OCI-LY7 (cell line): ENCODE measurements around a stretch of chr10.

DNA sequence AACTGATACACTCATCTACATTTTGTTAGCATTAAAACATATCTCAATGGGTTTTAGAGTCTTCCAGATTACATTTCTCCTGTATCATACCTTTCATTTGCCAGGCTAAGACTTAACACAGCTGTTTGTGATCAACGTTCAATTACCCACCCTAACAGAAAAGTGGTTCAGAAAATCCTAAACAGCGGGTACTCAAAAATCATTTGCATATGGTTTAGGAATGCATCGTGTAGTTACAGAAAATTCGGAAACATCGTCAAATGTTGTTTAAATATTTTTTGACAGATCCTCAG lies 84.8 kb upstream of the NEBL start:
- PRO-cap: no peak
- RAMPAGE, long total RNA: no peak

DNA sequence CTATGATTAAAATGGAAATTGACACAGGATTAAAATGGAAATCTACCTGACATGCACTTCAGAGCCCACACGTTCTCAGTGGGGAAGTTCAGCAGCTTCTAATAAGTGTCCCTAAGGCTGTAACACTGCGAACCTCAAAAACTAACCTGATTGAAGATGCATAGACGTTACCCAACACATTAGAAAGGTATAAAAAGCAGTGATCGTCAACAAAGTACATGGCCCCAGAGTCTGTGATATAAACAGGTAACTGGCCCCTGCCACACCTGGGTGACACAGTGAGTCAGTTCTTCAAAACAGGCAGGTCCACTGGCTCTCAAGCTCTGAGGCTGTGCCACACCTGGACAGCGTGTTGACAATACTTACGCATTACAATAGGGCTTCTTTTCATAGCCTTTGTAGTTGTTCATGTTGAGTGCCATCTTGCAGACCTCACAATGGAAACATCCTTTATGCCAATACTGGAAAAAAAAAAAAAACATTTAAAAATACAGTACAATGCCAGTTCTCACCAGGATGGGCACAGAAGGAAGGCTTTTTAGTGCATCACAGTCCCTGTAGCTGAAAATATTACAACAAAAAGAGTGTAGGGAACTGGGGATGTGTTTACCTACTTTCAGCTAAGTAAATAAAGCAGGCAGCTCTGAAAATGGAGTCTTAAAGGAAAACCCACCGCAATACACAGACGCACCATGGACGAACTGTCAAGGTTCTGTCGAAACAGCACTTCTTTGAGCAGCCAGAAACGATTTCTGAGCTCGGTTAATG lies 275.1 kb upstream of the NEBL start:
- PRO-cap: no peak
- RAMPAGE, long total RNA: no peak

GRCh38 chr10:21334923-21335494 lies 190.5 kb downstream of the SKIDA1 start:
- PRO-cap: no peak
- RAMPAGE, long total RNA: no peak

- PRO-cap: no peak
- RAMPAGE, long total RNA: no peak
These were observed 189.1 kb downstream of the SKIDA1 start for GRCh38 chr10:21336408-21336848.

- PRO-cap: no peak
- RAMPAGE, long total RNA: no peak
These were observed 175.0 kb downstream of the SKIDA1 start for GRCh38 chr10:21350467-21350842.

- PRO-cap: no peak
- RAMPAGE, long total RNA: no peak
These were observed 7.9 kb downstream of the SKIDA1 start for GRCh38 chr10:21517587-21518030.

DNA sequence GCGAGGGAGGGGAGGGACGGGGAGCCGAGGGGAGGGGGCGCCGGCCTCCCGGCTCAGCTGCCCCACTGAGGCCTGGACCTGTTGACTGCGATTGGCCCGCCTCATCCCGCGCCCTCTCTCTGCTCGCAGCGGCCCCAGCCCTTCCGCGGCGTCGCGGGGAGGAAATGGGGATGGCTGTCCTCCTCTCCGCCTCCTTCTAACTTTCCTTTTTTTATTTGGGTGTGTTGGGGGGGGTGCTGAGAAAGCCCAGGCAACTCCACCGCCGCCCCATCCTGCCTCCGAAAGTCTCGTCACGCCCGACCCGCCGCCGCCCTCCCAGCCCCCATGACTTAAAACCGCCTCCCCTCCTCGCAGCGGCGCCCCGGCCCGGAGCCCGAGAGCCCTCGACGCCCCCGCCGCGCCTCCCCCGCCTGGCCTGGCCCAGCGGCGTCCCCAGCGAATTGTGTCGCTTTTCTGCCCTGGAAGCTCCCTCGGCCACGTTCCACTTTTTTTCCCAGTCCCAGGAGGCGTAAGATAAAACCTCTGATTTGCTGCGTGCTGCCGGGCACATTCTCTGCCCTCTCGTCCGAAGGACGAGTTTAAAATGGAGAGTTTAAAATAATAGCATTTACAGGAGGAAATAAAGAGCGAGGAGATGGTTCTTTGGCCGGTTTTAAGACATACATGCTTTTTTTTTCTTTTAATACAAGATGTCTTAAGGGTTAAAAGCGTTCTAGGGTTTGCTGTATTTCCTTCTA lies 899 bp upstream of the SKIDA1 start:
- PRO-cap: no peak
- RAMPAGE, long total RNA: no peak

DNA sequence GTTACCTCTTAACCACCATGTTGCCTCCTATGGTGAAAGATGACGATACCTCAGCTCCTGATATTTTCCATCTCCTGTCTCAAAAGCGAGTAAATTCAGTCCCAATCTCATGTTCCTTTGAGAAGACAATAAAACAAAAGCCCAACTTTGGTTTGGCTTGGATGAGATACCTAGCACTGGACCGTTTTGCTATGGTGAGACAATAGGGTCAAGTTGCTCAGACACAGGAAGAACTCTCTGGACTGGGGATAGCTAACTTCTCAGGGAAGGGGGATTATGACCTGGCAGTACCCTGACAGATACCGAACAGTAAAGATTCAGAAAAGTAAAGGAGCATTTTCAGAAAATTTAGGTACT lies 10.1 kb downstream of the MLLT10 start:
- PRO-cap: no peak
- RAMPAGE, long total RNA: no peak

DNA sequence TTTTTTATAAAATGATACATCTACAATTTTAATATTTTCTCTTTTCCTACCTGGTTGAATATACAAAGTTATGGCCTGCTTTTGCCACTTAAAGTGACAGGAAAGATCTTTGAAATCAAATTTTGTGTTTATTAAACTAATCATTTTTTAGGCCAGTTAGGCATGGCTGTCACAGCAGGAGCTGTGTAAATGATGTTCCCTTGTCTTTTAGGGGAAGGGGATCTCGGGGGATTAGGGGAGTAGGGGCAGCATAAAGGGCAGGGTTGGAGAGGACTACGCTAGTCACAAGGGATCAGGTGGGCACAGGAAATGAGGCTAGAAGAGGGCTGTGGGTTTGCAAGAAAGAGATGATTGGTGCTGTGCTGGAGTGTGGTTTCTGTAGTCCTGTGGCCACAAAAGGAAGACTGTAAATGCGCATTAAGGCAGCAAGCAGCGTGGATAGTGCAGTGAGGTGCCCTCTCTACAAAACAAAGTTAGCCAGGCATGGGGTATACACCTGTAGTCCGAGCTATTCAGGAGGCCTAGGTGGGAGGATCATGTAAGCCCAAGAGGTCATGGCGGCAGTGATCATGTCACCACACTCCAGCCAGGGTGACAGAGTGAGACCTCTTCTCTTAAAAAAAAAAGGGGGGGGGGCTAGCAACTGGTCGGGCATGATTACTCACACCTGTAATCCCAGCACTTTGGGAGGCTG lies 212.0 kb downstream of the MLLT10 start:
- PRO-cap: no peak
- RAMPAGE, long total RNA: no peak

DNA sequence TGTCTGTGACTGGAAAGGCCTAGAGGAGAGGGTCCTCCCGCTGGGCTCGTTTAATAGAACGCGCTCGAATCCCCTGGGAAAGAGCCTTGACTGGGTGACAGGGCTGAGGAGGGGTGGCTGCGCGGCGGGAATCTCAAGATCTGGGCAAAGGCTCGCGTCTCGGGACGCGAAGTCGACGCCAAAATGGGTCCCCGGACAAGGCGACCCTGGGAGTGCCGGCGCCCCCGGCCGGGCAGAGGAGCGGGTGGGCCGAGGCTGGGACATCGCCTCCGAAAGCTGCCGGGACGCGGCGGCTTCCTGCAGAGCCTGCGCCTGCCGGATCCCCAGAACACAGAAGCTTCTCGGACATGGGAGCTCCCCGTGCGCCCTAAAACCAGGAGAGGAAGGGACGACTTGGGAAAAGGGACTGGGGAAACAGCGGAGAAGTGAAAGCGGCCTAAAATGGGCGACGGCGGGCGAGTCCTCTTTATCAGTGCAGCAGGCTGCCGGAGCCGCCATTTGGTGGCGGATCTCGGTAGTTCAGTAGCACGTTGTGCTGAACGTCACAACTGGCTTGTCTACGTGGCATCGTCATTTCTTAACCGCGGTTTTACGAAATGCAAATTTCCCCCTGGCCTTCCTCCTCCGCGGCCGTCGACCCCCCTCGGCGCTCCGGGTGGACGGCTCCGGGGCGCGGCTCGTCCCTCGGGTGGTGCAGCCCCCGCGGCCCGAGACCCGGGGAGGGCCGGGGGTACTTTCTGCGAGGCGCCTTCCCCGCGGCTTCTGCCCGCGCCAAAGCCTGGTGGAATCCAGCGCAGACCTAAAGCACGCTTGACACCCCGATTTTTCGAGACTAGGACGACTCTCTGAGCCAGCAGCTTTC lies 10.1 kb upstream of the SPAG6 start:
- PRO-cap: no peak
- RAMPAGE, long total RNA: no peak

GRCh38 chr10:22436486-22437192 lies 91.3 kb downstream of the SPAG6 start:
- PRO-cap: no peak
- RAMPAGE, long total RNA: no peak

DNA sequence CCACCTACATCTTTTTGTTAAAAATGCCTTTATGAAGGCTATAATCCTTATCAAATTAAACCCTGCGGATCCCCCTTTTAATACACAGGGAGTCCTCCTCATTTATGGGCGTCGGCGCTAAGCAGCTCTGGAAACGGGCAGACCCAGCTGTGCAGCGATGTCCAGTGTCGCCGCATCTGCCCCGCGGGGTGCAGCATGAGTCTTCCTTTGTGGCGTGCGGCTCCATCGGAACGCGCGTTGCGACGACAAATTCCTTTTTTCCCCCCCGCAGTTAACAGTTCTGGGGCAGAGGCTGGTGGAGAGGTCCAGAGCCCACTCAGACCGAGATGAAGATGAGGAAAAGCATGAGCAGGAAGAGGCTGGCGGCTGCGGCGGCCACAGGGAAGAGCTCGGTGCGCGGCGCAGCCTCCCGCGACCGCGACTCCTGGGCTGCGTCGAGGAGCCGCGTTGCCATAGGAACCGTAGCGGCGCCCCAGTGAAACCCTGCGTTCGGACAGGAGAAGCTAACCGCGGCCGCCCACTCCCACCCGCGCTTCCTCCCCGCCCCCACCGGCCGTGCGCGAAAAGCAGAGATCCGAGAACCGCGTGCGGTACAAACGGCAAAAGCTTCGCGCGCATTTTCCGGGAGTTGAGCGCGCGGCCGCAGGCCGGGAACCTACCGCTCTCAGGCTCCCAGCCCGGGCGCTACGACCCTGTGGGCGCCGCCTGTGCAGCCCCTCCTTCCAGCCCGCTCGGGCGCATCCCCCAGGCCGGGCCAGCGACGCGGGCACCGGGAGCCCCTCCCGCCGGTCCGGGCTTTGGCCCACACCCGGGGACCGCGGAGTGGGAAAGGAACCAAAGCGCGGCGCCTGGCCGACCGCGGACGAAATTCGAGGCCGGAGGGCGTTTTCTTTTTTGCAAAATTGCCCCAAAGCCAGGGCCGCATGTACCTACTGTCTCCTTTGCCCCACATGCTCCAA lies 130.7 kb downstream of the SPAG6 start:
- PRO-cap: no peak
- RAMPAGE, long total RNA: no peak

GRCh38 chr10:22682351-22683047 lies 31.9 kb downstream of the PIP4K2A start:
- PRO-cap: no peak
- RAMPAGE, long total RNA: no peak

- PRO-cap: no peak
- RAMPAGE, long total RNA: no peak
These were observed 78.4 kb upstream of the ARMC3 start for GRCh38 chr10:22849337-22849959.

DNA sequence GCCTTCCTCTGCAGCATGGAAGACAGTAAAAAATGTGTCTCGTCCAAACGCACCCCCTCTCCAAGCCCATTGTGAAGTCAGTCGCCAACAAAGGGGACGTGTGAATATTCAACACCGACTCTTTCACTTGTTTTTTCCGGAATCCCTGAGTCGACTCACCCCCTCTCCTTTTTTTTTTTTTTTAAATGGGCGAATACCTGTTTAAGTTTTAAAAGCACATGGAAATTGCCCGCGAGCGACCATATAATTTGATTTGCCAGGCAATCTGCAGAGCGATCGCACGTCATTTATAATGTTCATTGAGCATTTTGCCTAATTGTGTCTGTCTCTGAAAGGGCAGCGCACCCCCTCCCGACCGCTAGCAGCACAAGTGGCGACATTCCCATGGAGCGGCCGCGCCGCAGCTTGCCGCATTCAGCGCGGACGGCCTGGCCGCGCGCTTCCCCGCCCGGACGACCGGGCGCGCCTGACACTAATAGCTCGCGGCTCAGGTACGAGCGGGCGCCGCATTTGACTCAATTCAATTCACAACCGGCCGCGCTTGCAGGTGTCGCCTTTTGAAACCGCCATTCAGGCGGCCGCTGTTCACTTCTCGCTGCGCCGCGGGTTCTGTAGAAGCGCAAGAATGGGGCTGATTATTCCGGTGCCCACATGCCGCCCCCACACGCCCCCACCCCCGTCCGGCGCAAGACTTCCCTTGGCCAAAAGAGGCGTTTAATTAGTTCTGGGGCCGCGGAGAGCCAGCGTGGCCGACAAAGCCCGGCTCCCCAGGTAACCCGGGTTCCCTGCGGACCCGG lies 19.0 kb upstream of the PTF1A start:
- PRO-cap: no peak
- RAMPAGE, long total RNA: no peak

DNA sequence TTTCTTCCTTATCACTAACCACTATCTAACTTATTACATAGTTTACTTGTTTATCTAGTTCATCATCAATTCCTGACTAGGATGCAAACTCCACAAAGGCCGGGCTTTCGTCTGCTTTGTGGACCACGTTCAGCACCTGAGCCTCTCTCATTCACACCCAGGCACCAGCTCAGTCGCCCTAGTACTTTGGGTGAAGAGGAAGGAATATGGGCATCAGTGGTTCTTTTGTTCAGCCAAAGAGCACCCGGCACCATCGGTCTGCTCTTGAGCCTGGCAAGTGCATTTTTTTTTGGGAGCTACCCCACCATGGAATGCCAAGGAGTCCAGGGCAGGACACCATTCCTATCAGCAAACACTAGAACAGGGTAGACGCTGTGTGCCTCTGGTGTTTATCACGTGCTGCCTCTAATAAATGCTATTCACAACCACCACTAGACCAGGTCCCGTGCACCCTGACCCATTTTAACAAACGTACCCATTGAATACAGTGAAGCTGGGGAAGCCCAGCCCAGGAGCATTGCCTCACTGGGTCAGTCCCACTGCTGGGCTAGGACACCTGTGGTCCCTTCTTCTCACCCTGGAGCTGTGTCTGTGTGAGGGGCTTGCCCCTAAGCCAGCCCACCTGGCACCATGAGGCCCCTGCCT lies 2.2 kb downstream of the C10orf67 start:
- PRO-cap: no peak
- RAMPAGE, long total RNA: no peak

GRCh38 chr10:23362873-23363195 lies 18.2 kb upstream of the C10orf67 start:
- PRO-cap: no peak
- RAMPAGE, long total RNA: no peak

DNA sequence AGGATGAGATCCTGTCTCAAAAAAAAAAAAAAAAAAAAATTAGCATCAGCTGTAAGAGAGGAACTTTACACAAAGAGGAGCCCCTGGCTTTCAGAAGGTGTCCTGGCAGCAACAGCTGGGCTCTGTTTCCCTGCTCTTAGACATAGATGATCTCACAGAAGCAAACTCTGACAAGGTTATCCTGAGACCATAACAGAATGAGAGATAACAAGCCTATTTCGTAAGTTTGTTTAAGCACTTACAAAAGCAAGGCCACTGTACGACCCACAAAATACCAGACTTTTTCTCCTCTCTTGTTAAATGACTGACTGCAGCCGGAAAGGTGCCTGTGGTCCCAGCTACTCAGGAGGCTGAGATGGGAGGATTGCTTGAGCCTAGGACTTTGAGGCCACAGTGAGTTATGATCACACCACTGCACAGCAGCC lies 33.3 kb upstream of the OTUD1 start:
- PRO-cap: no peak
- RAMPAGE, long total RNA: no peak

DNA sequence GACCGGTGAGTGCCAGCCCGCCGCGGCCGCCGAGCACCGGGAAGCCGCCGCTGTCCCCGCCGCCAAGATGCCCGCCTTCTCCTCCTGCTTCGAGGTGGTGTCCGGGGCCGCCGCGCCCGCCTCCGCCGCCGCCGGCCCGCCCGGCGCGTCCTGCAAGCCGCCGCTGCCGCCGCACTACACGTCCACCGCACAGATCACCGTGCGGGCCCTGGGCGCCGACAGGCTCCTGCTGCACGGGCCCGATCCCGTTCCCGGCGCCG lies 659 bp downstream of the OTUD1 start:
- PRO-cap: no peak
- RAMPAGE, long total RNA: no peak

DNA sequence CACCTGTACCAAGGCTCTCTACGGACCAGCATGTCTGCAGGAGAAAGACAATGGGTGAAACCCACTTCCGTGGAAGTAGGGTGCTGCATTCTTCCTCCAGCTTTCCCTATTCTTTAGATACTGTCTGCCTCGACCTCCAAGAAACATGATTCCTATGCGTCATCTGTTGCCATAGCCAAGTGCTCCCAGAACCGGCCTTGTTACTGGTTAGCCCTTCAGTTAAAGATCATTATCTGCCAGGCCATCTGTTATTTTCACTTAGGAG lies 89.1 kb upstream of the KIAA1217 start:
- PRO-cap: no peak
- RAMPAGE, long total RNA: no peak